ENCODE data around the gene SEC31A.

- RRBS = no CpG with 5 or more reads among the region's 4 CpGs
Observed at GRCh38 chr4:81648818-81649458, 177.2 kb upstream of the RASGEF1B start.

DNA sequence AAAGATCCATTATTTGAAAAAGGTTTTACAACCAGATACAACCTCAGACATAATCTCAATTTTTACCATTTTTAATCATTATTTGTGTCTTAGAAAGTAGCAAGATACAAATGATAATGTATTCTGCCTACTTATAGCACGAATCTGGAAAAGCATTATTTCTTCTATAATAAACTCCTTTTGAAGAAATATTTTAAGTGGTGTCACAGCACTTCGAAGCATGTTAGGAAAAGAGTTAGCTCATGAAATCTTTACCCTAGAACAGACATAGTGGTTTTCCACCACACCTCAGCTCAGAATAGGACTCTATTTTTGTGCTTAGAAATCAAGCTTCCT lies 345.0 kb downstream of the HNRNPD start:
- RRBS = no CpG with 5 or more reads among the region's 2 CpGs

- RRBS = no CpG with 5 or more reads among the region's 2 CpGs
Observed at GRCh38 chr4:82350609-82350809, 23.3 kb downstream of the HNRNPD start.

DNA sequence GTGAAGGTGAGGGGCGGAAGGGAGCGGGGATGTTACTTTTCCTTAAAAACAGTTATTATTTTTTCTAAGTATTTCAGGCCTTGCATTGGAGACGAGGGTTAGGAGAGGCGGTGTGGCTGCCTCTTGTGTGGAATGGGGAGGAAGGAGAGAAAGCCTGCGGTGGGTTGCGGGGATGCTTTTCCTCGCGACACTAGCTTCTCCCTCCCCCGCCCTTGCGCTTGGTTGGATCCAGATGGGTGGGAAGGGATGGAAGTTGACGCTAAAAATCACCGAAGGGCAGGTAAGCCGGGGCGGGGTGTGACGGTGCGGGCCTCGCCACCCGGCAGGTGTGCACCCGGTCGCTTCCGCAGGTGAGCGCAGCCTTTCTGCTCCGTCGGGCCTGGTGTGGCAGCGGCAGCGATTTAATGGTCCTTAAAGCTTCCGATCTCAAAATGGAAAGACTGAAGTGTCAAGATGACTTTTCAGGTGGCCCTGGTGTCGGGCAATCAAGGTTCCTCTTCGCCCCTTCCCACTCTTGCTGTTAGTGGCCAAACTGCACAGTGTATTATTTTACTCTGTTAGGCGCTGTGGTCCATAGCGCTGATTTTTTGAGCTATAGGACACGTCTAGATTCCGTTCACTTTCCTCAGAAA lies 634 bp downstream of the ENOPH1 start:
- RRBS = no CpG with 5 or more reads among the region's 33 CpGs

DNA sequence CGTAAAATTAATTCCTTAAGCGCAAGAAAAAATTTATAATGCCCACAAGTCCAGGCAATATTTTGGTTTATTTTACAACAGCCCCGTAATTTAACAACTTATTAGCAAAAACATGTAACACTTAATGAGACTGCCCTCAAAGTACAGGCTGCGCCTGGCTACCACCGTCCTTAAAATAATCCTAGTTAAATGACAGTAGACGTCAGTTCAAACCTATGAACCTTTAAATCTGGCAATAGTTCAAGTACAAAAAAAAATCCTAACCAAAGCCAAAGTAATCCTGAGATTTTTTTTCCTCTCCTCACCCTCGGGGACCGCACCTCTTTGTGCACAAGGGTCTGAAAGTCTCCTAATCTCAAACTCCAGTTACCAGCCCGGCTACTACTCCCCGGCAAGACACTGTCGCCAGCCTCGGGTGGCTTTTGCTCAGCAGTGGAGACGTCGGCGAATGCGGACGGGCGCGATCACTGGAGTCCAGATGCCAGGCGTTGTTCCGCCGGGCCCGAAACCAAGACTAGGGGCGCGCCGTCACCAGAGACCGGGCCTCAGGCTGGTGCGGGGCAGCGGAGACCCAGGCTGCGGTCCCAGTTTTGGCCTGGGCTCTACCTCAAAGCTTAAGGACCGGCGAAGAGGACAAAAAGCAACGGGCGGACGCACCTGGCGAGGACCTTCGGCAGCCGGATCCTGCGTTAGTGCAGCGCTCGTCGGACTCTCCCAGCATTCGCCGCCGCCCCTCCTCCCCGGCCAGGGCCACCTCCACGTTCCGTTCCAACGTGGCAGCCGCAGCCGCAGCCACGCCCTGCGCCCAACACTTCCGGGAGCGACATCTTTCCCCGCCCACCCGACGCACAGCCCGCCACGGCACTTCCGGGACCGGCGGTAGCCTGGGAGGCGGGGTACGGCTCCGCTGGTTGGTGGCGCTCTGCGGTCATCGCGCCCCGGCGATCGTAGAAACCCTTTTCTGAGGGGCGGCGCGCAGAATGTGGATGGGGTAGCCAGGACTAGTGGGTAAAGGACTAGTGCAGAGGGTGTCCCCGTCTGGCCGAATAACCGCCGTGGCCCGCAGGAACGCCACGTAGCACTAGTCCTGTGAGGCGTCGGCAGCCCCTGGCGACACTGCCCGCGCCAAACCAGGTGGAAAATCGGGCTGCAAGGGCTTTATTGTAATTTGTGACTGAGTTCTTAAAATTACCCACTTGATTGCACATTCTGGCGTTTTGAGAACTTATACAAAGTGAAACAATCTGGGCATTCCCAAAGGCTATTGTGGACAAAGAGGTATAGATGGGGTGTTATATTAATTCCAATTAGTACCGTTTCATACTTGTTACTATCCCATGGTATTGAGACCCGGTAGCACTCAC lies at the start of gene SEC31A:
TSS of gene SEC31A (minus strand) at position 723 of the 1,364 bp plus-strand sequence.
- RRBS = 1% methylated on average over 54 of the region's 92 CpGs

GRCh38 chr4:82968623-82969204 lies 41.9 kb downstream of the LIN54 start:
- RRBS = no CpG with 5 or more reads among the region's 7 CpGs

DNA sequence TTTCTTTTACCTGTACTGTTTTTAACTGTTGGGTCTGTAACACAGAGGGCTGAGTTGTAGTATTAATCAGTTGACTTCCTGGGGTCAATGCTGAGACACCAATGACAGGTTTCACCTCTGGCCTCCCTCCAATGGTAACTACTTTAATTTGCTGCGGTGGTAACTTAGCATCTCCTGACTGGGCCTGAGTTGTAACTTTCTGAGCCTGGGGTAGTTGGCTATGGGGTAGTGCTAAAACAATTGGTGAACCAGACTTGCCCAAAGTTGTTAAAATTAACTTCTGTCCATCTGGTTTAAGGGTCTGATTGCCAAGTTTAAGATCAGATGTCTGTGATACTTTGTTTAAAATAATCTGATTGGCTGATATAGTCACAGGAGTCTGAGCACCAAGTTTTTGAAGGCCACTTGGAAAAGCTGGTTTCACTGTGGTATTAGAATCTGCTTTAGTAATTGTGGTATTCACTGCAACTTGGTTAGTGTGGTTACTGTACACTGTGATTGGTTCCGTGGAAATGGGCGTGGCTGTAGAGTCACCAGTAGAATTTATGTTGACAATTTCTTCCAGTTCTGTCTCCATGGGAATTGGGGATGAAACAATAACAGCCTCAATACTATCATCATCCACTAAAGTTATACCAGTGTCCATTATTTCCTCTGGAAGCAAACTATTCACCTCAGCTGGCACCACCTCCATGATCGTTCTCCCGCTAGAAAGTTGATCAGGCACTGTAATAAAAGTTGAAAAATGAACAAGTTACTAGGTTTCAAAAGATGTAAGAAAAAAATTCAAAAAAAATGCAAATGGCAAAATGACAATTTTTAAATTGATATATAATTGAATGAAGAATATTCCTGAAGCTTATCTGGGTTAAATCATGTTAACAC lies 26.2 kb downstream of the LIN54 start:
- RRBS = no CpG with 5 or more reads among the region's 5 CpGs

GRCh38 chr4:83247652-83248360 lies 36.8 kb downstream of the COQ2 start:
- RRBS = no CpG with 5 or more reads among the region's 10 CpGs

GRCh38 chr4:83626347-83626966 lies 90.5 kb downstream of the GPAT3 start:
- RRBS = no CpG with 5 or more reads among the region's 11 CpGs

GRCh38 chr4:84572665-84573163 lies 10.2 kb upstream of the CDS1 start:
- RRBS = no CpG with 5 or more reads among the region's 3 CpGs

- RRBS = no CpG with 5 or more reads among the region's 2 CpGs
Observed at GRCh38 chr4:84585398-84586022, 2.6 kb downstream of the CDS1 start.

- RRBS = no CpG with 5 or more reads among the region's 3 CpGs
Observed at GRCh38 chr4:84887062-84887622, 79.3 kb downstream of the WDFY3 start.

GRCh38 chr4:84967634-84967911 lies 1.1 kb upstream of the WDFY3 start:
- RRBS = no CpG with 5 or more reads among the region's 2 CpGs

DNA sequence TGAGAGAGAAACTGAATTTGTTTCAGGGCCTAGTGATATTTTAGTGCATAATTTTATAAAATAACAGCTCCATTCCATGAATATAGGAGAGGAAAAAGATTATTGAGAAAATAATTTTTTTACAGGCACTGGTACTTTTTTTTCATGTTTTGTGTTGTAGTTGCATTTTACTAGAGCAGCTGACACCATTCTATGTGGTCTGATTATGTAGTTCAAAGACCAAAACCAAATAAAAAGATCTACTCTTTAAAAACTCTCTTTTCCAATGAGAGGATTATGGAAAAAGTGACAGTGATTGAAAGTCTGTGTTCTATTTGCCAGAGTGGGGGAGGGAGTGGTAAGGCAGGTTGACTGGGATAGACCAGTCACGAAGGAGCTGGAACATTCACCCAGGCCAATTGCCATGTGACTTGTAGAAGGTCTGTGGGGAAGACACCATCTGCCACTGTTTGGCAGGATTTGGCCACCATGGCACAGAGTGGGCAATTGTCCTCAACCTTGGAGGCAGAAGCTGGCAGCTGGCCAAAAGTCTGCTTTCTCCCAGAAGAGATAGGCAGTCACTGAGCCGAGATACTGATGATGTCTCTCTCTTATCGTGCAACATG lies 266.8 kb downstream of the ARHGAP24 start:
- RRBS = no CpG with 5 or more reads among the region's 3 CpGs

DNA sequence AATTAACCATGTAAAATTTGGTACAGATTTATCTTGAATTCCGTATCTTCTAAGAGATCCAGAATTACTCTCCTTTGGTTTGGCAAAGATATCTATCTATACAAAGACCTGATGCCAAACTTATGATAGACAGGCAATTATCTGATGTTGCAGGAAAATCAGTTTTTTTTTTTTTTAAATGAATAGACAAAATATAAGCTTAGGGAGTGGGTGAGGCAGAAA lies 389.4 kb downstream of the ARHGAP24 start:
- RRBS = no CpG with 5 or more reads among the region's 1 CpG

- RRBS = no CpG with 5 or more reads among the region's 6 CpGs
Observed at GRCh38 chr4:85931111-85931563, 428.7 kb downstream of the MAPK10 start.

- RRBS = no CpG with 5 or more reads among the region's 5 CpGs
Observed at GRCh38 chr4:85932273-85932742, 427.5 kb downstream of the MAPK10 start.

DNA sequence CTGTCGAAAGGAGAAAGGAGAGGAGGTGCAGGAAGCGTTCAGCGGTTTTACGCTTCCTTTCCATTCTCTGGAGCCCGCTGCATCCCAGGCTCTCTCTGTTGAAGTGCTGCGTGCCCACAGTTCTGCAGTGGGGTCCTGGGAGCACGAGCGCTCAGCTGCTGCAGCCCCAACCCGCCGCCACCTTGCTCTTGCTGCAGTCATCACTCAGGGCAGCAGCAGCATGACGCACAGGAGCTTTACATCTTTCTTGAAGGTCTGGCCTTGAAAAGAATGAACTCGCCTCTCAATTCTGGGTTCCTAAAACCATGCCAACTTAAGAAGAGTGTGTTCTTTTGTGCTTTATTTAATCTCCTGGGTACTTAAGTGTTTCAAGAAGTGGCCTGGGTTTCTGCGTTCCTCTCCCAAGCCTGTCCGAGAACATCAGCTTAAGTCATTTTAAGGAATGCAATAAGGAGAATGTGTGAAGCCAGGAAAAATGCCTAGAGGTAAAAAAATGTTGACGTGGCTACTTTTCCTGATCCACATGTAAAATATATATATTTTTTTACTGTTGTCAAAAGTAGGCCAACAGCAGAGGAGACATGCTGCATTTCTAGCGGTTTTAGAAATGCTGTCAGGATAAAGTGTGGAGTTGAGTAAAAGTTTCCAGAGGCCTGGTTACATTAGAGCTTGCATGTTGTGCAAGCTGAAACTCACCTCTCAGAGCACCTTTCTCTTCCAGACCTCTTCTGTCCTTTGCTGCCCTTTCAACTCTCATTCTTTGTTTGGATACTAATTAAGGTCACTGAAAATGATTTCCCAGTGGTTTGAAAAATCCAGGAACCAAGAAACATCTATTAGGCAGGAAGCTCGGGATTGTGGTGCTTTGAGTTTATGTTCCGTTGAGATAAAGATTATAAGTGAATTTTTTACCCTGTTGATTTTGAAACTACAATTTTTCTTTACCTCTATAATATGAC lies 426.8 kb downstream of the MAPK10 start:
- RRBS = no CpG with 5 or more reads among the region's 18 CpGs

DNA sequence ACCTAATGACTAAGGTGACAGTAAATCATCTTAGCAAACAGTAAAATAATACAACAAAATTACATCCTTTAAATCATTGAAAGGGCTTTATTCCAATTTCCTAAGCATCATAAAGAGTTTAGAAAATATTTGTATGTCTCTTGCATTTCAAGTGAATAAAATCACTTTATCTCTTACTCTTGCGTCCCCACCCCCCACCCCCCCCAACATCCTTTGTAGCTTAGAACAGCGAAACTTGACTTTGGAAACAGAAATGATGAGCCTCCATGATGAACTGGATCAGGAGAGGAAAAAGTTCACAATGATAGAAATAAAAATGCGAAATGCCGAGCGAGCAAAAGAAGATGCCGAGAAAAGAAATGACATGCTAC lies 359.6 kb downstream of the MAPK10 start:
- RRBS = no CpG with 5 or more reads among the region's 6 CpGs

- RRBS = no CpG with 5 or more reads among the region's 3 CpGs
Observed at GRCh38 chr4:86358231-86358837, 1.5 kb downstream of the MAPK10 start.